Thyroid gland (tissue), 7 donors: ENCODE measurements around the genes DDX11, SYT10 and ALG10B.

DNA sequence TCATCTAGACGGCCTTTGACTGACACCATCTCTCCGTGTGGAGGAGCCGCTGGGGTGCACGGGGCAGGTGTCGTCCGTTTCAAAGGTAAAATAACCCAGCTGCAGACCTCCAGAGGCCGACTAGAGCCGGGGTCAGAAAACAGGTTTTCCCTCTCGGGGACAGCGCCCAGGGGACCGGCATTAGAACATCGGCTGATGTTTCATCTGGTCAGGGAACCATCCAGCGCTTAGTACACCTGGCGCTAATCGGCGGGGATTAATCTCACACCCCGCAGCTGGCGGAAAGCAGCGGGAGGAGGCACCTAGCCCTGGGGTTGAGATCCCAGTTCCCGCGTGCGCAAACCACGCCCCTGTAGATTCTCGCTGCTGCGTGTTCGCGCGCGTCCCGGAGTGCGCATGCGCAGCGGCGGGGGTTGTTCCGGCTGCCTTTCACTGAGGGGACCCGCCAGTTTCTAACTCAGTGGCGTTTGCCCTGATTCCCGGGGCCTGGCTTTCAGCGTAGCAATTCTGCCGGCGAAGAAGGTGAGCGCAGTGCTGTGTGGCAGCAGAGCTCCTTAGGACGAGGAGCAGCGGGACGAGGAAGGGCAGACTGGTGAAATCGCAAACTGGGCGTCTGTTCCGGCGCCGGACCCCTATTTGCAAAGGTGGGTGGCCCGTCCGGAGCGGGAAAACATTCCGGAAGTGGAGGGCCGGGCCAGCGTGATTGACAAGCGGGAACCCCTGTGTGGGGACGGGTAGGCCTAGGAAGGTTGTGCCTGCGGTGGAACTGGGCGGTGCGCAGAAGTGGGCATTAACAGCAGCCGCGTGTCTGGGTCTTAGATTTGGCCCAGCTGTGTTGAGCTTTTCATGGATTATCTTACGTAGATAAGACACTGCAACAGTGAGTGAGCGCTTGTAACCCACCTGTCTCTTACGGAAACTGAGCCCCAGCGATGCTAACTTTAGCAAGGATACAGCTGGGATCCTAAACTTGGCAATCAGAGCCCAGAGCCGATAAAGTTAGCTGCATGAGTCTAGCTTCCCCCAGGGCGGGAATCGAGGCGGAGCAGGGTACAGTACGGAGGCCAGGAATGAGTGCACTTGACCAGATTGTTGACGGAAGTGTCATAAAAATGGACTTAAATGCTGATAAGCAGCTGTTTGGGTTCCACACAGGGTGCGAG is at the start of gene DDX11:
TSS of gene DDX11 (plus strand) at position 413 of the 1,163 bp plus-strand sequence.
- PRO-cap, 2 experiments: peak in 1 of 2 experiments; most common plus-strand start position 416 of the sequence (in 1); most common minus-strand start position 346 of the sequence (in 1)
- RAMPAGE, long total RNA, 5 experiments: start-site peak on the plus strand in 4 of 5 experiments, centred at positions 402 to 420 of the sequence, 11 to 82 reads per replicate; start-site peak on the minus strand in 1 of 5 experiments, centred at position 330 of the sequence, 12 to 20 reads per replicate

DNA sequence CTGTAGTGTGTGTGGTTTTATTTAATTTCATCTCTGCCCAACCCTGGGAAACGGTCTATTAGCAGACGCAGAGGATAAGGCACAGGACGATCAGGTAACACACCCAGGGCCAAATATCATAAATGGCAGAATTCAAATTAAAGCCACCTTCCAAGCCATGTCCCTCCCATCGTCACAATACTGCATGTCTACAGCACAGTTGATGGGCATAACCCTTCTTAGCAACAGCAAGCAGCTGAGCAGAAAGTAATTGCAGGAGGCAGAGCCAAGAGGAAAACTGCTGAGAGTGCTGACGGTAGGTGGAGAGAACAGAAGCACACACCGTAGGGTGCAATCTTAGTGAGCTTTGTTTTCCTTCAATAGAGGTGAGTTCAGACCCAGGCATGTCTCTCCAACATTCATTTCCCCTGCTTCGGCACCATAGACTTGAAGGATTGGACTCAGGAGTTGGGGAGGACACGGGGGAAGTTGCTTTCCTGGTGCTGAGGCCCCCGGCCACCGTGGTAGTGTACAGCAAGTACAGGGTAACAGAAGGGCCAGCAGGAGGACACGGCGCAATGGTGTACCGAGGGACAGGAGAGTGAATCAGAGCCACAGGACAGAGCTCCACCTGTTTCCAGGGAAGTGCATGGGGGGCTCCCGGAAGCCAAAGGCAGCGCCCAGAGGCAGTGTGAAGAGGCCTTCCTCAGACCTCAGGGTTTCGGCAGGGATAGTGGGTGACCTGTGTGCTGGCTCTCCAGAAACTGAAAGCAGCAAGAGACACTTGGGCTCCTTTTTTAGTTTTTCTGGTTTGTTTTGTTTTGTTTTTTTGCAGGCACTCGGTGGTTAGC is 36.2 kb upstream of the SINHCAF start:
- PRO-cap, 2 experiments: no peak in any of the 2 experiments
- RAMPAGE, long total RNA, 5 experiments: no peak in any of the 5 experiments

GRCh38 chr12:31426068-31426579 is 100.2 kb upstream of the SINHCAF start:
- PRO-cap, 2 experiments: no peak in any of the 2 experiments
- RAMPAGE, long total RNA, 5 experiments: no peak in any of the 5 experiments

DNA sequence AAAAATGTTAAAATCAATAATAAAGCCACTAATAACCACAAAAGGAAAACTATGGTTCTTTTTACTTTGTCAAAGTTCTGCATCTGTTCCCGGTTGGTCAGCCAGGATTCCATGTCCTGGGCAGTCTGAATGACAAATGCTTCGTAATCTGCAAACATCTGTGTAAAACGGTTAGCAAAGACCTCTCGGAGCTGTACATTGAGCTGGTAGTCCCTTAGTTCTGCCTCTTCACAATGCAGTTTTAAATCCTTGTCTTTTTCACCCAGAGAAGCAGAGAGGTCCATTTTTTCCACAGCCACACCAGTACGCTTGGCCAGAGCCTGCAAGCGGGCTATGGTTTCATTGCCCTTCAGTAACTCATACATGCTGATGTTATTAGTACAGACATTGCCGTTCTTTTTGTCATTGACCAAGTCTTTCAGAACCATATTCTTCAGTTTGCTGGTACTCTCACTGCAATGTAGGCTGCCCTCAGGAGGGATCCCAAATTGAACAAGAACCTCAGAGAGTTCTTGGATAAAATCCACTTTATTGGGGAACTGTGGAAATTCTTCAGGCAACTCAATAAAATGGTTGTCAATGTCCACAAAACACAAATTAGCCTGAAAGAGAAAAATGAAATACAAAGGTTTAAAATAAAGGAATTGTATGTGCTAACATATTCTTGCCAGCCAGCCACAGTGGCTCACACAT is 126.1 kb upstream of the SINHCAF start:
- PRO-cap, 2 experiments: no peak in any of the 2 experiments
- RAMPAGE, long total RNA, 5 experiments: no peak in any of the 5 experiments

- PRO-cap, 2 experiments: no peak in any of the 2 experiments
- RAMPAGE, long total RNA, 5 experiments: no peak in any of the 5 experiments
Observed at GRCh38 chr12:31518587-31519280, 72.2 kb downstream of the DENND5B start.

DNA sequence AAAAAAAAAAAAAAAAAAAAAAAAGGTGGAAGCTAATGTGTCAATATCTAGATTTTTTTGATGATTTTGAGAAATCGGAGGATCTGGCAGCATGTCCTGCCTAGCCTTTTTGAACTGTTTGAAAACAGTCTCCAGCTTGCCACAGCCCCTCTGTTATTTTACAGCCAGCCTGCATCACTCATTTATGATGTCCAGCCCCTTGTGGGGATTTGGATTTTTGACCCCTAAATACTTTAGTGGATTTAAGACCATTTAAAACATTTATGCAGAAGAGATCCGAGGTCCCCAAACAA is 623 bp downstream of the ETFBKMT start:
- PRO-cap, 2 experiments: no peak in any of the 2 experiments
- RAMPAGE, long total RNA, 5 experiments: no peak in any of the 5 experiments

DNA sequence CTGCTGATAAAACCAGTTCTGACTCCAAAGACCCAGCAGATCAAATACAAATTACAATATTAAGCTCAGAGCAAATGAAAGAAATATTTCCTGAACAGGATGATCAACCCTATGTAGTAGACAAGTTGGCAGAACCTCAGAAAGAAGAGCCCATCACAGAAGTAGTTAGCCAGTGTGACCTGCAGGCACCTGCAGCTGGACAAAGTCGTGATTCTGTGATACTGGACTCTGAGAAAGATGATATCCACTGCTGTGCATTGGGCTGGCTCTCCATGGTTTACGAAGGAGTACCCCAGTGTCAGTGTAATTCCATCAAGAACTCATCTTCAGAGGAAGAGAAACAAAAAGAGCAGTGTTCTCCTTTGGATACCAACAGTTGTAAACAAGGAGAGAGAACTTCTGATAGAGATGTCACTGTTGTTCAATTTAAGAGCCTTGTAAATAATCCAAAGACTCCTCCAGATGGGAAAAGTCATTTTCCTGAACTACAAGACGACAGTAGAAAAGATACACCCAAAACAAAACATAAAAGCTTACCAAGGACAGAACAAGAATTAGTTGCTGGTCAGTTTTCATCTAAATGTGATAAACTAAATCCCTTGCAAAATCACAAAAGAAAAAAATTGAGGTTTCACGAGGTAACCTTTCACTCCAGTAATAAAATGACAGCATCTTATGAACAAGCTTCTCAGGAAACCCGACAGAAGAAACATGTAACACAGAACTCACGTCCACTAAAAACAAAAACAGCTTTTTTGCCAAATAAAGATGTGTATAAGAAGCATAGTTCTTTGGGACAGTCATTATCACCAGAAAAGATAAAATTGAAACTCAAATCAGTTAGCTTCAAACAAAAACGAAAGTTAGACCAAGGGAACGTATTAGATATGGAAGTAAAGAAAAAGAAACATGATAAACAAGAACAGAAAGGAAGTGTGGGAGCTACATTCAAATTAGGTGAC is 25.3 kb downstream of the RESF1 start:
- PRO-cap, 2 experiments: no peak in any of the 2 experiments
- RAMPAGE, long total RNA, 5 experiments: start-site peak on the plus strand in 1 of 5 experiments, centred at positions 146 to 515 of the sequence, 20 to 21 reads per replicate

- PRO-cap, 2 experiments: no peak in any of the 2 experiments
- RAMPAGE, long total RNA, 5 experiments: no peak in any of the 5 experiments
Observed at GRCh38 chr12:31985183-31986165, 26.3 kb downstream of the RESF1 start.

DNA sequence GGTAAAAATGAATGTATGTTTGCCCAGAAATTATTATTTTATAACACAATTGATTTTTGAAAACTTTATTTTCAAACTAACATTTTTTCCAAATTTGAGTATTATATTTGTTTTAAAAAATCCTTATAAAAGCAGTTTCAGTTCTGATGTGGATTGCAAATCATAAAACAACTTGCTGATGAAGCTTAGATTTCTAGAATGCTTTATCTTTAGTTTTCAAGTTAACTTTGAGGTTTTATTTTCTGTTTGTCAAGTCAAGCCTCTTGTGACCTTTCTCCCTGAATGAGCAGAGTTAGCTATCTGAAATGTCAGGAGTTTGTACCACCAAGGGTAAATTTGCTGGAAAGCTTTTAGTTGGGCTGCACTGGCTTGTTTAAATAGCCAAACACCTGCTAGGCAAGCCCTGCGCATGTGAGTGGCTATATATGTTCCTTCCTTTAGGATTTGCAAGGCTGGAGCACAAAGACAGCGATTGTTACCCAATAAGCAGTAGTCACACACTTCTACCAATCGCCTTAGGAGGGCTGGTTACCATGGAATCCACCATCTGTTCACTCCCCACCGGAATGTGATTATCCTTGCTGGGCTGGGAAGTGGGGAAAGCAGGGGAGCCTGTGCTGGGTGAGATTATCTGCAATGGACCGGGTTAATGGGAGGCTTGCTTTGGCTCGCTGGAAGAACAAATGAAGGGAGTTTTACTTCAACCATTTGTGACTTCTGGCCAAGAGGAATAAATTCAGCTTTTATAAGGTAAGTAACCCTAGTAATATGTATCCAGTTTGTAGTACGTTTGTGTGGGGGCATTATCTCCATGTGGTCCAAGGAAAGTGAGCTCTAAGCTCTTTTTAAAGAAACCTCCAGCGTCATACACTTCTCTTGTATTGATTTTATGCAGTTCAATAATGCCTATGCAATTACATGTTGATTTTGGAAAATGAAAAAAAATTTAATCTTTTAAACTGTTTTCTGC is 102.5 kb downstream of the FGD4 start:
- PRO-cap, 2 experiments: no peak in any of the 2 experiments
- RAMPAGE, long total RNA, 5 experiments: no peak in any of the 5 experiments

DNA sequence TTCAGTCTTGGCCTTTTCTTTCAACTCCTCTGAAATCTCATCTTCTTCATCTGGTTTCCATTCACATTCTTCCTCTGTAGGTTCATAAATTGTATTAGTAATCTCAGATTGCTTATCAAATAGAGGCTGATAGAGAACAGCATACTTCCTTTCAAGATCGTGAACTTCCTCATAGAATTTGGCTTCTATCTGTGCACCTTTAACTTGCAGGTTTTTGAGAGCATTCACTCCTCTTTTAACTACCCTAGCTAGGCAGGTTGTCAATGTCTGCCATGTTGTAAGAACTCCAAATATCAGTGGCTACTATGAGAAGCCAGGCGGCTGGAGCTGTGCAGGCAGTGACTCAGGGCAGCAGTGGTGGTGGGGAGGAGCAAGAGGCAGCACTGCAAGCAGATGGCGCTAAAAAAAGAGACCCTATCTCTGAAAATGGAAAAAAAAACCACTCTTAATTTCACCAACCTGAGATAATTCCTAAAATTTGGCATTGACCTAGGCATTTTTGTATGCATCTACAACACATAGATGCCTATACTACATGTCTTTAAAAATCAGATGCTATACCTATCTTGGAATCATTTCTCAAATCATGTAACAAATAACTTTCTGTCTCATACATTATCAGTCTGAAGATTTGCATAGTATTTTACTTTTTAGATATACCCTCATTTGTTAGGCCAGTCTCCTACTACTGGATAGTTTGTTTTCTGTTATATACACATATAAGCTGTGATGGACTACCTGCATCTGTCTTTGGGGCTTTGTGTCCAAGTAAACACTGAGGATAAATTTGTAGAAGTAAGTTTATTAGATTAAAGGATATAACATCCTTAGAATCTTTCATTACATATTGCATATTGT is 28.4 kb downstream of the YARS2 start:
- PRO-cap, 2 experiments: peak in 2 of 2 experiments; most common minus-strand start position 408 of the sequence (in 2)
- RAMPAGE, long total RNA, 5 experiments: no peak in any of the 5 experiments

DNA sequence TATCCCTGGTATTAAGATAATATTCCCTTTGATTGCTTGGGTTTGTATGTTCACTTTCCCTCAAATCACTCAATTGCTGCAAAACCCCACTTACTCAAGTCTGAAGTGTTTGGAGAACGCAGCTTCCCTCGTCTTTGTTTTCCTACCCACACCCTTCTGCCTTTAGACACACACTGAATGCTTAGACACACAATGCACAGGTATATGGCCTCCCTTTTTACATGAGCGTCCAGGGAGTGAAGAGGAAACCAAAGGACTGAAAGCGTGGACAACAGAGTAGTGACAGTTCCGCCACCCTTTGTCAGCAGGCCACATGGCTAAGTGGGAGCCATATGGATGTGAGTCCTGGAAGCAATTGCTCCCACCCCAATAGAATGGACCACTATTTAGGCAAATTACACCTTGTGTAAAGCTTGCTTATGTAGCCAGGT is 1.3 kb upstream of the PKP2 start:
- PRO-cap, 2 experiments: no peak in any of the 2 experiments
- RAMPAGE, long total RNA, 5 experiments: no peak in any of the 5 experiments

DNA sequence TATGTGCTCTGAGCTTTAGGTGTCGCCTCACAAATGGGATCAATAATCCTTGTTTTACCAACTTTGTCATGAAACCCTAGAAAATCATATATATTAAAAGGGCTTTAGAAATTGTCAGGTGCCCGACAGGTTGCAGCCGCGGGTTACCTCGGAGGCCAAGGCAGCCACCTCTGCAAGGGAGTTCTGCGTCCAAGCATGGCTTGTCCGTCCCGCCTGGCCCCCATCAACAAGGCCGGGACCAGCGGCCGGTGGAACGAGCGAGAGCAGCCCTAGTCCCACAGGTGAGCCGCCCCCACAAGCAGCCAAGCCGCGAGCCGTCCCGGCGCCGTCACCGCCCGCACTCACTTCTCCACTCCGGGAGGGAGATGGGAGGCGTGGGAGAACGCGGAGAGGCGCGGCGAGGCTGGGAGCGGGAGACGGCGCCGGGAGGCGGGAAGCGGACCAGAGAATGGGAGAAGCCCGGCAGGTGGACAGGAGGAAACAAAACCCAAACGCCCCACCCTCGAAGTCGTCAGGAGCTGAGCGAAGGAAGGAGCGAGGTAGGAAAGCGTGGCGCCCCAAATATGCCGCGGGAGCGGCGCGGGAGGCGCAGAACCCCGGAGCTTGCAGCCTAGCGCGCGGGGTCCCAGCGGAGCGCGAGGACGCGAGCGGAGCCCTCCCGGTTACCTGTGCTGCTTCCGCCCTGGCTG is 769 bp downstream of the SYT10 start:
- PRO-cap, 2 experiments: no peak in any of the 2 experiments
- RAMPAGE, long total RNA, 5 experiments: no peak in any of the 5 experiments

DNA sequence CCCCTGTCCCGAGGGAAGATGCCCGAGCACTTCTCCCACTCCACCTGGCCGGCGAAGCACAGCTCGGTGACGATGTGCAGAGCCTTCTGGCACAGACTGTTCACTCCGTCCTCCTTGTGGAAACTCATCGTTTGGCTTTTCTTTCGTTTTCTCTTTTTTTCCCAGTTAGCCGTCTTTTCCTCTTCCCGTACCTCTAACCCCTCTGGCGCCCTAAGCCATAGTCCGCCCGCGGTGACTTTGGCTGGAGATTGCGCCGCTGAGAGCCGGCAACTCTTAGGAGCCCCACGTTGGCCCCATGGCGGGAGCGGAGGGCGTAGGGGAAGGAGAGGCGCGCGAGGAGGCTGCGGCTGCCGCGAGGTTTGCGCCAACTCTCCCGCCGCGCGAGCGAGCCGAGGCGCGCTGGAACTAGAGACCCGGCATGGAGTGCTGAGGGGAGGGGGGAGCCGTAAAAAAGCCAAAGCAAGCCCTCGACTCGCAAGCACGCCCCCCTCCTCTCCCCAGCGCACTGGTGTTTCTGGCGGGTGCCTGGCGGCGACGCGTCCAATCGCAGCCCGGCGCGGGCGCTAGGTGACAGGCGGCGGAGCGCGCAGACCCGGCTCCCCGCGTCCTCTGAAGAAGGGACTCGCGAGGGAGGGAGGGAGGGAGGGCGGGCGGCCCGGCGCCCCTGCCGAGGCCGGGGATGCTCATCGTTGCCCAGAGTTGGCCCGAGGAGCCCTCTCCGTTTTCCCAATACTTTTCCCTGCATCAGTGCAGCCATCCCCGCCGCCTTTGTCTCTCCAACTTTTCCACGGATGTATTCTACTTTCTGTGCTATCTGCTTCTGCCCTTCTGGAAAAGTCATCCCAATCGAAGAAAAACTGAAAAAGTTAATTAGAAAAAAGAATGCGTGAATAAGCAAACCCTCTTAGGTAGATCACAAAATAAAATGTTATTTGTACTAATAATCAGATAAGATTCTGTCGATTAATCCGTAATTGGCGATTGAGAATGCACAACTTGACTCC is at the start of gene SYT10:
TSS of gene SYT10 (minus strand) at position 425 of the 1,004 bp plus-strand sequence.
- PRO-cap, 2 experiments: no peak in any of the 2 experiments
- RAMPAGE, long total RNA, 5 experiments: no peak in any of the 5 experiments

DNA sequence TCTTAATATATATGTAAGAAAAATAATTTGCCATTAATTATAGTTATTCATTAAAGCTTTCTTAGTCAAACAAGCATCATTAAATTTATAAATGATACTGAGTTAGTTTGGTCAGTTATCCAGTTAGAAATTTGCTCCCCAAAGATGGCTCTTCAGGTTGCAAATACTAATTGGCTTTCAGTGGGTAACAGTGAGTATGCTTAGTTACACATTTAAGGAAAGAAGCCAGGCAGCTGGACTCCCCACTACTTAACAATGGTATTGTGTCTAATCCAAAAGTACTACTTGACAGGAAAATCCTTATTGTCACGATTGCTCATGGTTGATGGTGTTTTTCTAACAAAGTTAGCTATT is 33.5 kb upstream of the ALG10 start:
- PRO-cap, 2 experiments: no peak in any of the 2 experiments
- RAMPAGE, long total RNA, 5 experiments: no peak in any of the 5 experiments

DNA sequence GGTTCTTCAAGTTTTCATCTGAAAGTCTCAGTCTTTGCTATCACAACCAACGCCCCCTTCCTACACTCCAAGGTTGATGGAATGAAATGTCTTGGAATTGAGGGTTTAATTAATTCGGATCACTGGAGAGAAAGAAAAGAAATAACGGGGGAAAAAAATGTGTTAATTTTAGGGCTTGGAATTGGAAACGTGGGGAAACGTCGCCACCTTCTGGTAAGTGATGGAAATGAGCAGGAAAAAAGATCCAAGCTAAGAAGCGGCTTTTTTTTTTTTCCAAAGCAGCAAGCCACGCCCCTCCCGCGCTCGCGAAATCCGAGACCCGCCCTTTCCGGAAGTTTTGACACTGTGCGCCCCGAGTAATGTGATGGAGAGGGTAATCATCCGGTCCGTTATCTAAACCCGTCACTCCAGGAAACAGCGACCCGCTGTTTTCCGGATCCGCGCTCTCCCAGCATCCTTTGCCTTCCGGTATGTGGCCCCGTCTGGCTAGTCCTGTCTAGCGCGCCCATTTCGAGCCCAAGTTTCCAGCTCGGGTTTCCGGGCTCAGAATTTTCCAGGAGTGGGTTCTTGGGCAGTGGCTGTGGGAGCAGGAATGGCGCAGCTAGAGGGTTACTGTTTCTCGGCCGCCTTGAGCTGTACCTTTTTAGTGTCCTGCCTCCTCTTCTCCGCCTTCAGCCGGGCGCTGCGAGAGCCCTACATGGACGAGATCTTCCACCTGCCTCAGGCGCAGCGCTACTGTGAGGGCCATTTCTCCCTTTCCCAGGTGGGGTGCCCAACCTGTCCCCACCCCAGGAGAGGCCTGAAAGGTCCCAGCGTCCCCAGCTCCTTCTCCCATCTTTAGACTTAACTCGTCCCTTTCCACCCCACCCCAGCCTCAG is at the start of gene ALG10B:
TSS of gene ALG10B (plus strand) at position 473 of the 878 bp plus-strand sequence.
- PRO-cap, 2 experiments: peak in 2 of 2 experiments; most common plus-strand start position 421 of the sequence (in 1)
- RAMPAGE, long total RNA, 5 experiments: start-site peak on the plus strand in 2 of 5 experiments, centred at positions 458 to 475 of the sequence, 34 to 42 reads per replicate

DNA sequence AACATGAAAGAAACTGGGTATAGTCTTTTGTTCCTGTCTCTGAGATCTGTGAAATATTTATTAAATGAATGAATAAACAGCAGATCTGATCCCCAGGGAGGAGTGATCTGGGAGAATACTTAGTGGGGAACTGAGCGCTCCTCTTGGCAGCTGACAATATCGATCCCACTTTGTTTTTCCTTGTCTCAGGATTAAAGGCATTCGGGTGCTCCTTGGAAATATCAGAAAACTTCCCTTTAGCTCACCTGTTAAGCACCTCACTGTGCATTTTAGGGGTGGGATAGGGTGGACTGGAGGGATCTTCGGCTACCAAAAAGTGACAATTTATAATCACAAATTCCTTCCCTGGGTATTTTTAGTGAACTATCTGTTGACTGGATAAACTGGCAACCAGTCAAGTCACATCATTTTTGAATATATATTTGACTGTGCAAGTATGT is 626 bp downstream of the ALG10B start:
- PRO-cap, 2 experiments: no peak in any of the 2 experiments
- RAMPAGE, long total RNA, 5 experiments: no peak in any of the 5 experiments

DNA sequence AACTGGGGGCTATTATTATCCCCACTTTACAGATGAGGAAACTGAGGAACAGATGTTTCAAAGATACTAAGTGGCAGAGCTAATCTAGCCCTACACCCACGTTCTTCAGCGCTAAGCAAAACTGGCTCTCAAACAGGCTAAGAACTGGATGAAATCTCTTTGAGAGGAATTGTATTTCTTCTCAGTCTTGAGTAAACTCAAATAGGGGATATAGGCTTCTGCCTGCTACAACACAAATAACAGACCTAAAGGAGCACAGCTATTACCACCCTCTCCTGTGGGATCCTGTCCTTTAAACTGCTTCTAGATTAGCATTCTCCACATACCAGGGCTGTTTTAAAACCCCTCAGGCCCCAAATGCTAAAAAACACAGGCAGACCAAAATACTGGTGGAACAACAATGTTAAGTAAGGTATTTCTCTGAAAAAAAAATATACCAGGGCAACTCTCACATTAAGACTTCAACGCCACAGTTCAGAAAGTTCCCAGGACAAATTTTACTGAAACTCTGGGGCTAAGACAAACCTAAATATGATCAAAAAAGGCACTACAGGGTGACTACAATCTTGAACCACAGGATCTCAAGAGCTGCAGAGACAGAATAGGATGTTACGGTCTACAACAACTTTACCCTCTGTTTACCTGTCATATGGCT is 7.4 kb downstream of the CPNE8 start:
- PRO-cap, 2 experiments: peak in 1 of 2 experiments; most common minus-strand start position 299 of the sequence (in 1)
- RAMPAGE, long total RNA, 5 experiments: no peak in any of the 5 experiments

- PRO-cap, 2 experiments: no peak in any of the 2 experiments
- RAMPAGE, long total RNA, 5 experiments: no peak in any of the 5 experiments
Observed at GRCh38 chr12:39331516-39332215, 111.3 kb downstream of the KIF21A start.

DNA sequence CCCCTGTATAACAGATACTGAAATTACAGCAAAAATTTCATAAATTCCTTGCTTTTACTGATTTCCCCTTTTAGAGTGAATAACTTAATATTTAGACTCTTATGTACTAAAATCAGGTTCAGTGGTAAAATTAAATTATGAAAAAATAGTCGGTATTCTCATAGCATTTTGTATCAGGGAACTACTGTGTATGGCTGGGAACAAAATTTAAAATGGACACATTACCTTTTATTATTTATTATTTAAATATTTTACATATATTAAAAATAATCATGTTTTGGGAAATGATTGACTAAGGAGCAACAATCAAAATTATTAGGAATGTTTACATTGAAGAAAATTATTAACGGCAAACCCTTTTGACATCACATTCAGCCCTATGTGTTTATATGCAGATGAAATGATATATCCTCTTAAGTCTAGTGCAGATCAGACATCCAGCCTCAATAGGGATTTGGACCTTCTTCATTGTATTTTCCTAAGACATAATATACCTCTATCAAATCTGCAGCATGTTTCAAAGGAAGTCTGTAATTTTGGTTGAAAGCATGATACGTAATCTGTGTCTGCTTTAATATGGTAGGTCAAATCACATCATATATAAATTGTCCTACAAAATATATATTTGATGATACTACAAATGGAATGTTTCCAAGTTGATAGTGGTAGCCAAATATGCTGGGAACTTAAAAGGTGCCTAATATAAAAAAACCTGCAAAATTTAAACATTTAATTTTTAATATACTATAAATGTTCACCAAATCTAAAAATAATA is 130.9 kb downstream of the C12orf40 start:
- PRO-cap, 2 experiments: no peak in any of the 2 experiments
- RAMPAGE, long total RNA, 5 experiments: no peak in any of the 5 experiments

- PRO-cap, 2 experiments: no peak in any of the 2 experiments
- RAMPAGE, long total RNA, 5 experiments: no peak in any of the 5 experiments
Observed at GRCh38 chr12:39833632-39834348, 207.8 kb downstream of the C12orf40 start.